Diencephalon (tissue), 2 donors: ENCODE data around the gene METTL21A.

- RAMPAGE, long total RNA: no peak
Observed at GRCh38 chr2:207538671-207539332, 9.0 kb downstream of the CREB1 start.

GRCh38 chr2:207625020-207625631, at the start of gene METTL21A:
Gene METTL21A (minus strand): TSS chr2:207625394.
- RAMPAGE, long total RNA: no peak

DNA sequence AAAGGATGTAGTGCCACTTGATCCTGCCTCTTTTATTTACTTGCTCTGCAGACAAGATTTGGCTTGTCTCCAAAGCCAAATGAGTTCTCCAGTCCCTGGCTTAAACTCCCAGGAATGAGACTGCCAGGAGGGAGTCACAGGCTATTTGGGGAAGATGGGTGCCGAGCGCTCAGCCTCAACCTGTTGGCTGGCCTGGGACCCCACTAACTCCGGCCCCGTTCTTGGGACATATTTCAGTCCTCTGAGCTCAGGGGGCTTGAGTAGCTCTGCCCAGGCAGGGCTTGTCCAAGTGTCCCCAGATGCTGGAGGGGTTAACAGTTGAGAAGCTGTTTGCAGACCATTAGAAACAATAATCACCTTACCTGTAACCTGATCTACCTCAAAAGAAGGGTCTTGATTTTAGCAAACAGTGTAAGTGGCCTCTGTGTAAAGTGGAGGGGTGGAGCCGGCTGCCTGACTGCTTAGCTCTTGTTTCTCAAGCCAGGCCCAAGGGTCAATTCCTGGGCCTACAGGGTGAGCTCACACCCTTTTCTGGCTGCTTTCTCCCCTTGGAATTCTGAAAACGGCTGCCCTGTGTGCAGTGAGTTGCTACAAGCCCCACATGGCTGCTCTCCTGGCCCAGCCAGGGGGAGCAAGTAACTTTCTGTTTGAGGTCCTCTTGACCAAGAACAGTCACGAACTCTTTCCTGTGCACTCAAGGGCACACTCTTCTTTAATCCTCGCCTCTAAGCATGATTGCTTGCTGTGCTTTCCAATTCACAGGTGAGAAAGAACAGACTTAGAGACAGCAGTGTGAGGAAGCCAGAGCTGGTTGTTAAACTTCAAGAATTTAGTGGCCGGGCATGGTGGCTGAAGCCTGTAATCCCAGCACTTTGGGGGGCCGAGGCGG, 27.2 kb upstream of the FZD5 start:
- RAMPAGE, long total RNA: no peak

DNA sequence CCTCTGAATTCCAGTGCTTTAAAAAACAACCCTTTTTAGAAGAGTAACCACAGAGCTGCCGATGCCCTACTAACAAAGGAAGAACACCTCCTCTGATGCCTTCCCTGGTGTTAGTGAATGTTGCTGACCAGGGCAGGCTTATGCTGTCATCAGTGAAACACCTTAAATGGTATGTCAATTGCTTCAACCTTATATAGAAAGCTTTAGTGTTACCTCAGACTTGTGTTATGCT, 79.7 kb upstream of the FZD5 start:
- RAMPAGE, long total RNA: no peak

DNA sequence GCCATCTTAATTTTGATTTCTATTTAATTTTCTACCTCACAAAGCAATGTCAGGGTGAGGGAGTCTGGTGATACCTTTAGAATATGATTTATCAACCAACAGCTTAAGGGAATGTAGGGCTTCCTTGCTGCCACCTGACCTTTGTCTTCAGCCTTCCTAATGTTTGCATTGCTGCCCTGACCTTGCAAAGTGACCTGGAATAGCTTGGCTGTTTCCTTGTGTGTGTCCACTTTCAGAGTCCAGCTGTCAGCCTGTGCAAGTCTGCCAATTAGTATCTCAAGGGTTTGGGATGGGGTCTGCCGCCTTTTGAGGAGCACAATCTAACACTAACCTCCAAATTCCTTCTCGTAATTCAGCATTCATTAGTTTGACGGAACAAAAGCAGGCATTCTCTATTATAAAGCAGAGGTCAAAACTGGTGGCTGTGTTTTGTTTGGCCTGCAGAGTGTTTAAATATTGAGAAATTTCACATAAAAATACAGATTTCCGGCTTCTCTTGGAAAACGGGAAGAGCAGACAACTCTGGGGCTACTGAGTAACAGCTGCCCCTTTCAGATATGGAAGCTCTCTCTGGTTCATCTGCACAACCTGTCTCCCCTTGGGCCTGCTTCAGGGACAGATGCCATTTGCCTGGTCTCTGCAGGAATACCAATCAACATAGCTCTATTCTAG, 127.4 kb downstream of the PLEKHM3 start:
- RAMPAGE, long total RNA: no peak

DNA sequence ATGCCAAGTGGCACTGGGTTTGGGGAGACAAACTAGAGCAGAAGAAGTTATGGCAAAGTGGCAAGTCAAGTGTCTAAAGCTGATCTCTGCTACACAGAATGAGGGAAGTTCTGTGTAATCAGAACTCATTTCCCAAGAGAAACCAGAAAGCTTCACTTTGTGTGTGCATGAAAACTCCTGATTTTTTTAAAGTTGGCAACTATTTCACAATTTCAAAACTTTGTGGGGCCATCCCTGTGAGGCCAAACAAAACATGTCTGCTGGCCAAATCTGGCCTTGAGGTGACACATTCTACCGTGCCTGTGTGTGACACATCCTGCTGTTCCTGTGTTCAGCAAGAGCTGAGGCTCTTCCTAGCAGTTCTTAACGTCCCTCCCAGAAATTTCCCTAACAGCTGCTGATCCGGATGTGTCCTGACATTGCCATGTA, 99.2 kb downstream of the PLEKHM3 start:
- RAMPAGE, long total RNA: no peak

DNA sequence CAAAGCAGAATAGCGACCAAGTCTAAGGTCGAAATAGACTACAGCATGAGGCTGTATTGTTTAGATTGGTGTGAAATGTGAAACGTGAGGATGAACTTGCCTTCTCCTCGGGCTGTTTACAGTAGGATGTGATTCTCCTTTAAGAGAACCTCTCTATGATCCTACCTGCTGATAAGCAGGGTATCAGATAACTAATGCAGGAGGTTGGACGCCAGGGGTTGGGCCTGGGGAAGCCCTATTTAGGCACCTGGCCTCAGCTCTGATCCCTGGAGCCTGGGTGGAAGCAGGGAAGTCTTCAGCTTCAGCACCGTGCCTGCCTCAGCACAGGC, 11.4 kb downstream of the CRYGD start:
- RAMPAGE, long total RNA: no peak

DNA sequence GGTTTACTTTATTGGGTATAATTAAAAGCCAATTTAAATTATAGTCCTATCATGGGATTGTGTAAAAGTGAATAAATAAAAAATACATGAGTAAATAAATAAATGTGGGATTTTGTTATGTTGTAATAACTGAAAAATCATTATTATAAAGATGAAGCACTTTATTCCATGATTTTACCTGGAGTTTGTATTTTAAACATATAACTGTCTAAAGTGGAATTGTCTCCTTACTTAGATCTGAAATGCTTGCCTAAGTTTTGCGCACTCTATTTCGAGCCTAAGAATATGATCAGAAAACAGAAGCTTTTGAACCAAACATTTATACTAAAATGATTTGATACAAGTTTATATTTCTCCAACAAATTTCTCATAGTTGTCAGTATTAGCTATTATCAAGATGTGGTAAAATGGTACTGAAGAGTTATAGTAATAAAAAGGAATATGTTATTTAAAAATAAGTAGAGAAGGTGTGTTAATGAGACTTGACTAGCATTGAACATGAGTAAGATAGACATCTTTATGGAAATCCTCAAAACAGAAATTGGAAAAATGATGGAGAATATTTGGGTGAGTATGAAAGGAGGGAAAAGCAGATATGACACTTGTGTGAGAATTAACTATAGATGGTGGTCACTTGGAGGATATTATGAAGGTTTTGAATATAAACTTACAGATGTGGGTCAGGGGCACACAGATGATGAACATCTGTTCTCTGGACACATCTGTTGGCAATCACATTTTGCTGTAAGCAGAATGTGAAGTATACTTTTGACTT, 39.8 kb downstream of the PIKFYVE start:
- RAMPAGE, long total RNA: no peak

GRCh38 chr2:208542273-208543154, 135.9 kb downstream of the PTH2R start:
- RAMPAGE, long total RNA: no peak

DNA sequence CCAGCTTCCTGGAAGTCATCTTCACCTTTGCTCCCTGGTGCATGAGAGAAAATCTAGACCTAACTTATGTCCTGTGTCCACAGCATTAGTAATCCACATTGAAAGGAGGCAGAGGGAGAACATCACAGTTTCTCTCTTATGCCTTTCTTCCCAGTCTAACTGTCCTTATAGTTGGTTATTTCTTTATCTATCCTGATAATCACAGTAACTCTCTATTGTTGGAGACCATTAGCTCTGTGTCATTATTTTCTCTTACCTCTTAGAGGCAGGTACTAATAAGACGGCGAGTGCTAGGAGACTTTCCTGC, 316.3 kb downstream of the PTH2R start:
- RAMPAGE, long total RNA: no peak

DNA sequence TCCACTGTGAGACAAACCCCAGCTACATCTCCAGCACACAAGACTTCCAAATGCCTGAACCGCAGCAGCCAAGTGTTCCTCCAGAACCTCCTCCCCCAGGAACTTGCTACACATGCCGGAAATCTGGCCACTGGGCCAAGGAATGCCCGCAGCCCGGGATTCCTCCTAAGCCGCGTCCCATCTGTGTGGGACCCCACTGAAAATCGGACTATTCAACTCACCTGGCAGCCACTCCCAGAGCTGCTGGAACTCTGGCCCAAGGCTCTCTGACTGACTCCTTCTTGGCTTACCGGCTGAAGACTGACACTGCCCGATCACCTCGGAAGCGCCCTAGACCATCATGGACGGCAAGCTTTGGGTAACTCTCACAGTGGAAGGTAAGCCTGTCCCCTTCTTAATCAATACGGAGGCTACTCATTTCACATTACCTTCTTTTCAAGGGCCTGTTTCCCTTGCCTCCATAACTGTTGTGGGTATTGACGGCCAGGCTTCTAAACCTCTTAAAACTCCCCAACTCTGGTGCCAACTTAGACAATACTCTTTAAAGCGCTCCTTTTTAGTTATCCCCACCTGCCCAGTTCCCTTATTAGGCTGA, 122.4 kb upstream of the MAP2 start:
- RAMPAGE, long total RNA: no peak

DNA sequence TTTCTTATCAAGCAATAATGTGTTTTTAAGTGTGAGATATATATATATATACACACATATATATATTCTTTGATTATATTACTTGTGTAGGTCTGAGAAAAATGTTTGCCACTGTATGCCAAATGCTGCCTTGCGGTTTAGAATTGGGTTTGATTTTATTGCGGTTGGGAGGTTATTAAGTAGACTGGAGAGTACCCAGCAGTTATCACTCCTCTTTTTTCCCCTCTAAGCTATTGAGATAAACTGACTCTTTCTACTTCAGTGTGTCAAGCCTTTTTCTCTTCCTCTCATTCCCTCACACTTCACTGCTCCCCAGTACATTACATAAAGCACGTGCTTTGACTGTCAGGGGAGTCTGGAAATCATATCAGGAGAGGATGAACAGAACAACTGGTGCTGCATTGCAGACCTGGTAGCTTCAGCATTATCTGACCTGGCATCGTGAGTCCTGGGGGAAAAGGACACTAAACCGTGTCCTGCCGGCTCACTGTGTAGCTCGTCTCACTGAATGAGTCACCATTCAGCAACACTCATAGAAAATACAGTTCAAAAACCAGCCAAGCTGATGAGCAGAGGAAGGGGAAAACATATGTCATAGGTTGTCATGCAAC, 108.6 kb upstream of the UNC80 start:
- RAMPAGE, long total RNA: no peak

DNA sequence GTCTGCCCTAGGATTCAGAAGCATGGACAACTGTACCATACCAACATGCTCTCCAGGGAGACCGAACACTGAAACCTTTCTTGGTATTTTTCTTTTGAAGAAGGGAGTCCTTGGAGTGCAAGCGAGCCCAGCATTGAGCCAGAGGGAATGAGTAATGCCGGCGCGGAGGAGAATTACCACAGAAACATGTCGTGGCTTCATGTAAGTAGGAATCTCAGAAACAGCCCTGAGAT, 106.3 kb upstream of the RPE start:
- RAMPAGE, long total RNA: no peak

DNA sequence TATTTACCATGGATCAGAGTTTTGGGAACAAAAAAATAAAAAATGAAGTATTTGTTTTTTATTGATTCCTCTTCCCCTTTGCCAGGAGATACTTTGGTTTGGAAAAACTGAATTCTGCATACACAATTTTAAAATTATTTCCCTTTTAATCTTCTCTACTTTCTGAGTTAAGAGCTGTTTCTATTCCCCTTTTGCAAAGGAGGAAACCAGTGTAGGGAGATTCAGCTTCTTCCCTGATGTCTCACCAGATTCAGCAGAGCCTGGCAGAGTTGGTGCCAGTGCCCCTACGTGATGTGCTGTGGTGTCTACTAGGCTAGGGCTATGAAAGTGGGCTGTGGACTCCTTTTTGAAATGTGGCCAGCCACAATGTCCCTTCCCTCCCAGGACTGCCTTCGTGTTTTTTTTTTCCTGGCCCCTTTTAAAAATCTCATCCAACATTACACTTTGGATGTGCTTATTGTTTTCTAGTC, 2.4 kb downstream of the RPE start:
- RAMPAGE, long total RNA: no peak

DNA sequence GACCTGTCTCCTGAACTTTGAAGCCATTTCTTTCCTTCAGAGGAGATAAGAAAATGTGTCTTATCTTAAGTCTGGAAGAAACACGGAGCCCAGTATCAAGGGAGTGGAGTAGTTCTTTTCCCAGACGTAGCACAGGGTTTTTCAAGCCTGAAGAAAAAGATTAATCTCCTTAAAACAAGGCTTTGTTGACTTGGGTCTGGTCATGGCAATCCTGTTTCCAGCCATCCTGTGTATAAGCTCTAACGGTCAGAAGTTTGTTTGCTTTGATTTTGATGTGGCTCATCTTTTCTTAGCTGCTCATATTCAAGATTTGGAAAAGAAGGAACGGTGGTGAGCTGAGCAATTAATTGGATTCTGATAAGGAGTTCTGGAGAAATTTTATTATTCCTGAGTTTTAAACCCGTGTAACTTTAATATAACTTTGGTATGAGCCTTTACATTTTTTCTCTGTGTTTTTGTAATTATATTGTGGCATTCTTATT, 11.4 kb upstream of the CPS1 start:
- RAMPAGE, long total RNA: no peak

GRCh38 chr2:210558530-210559603, 2.5 kb downstream of the CPS1 start:
- RAMPAGE, long total RNA: no peak

DNA sequence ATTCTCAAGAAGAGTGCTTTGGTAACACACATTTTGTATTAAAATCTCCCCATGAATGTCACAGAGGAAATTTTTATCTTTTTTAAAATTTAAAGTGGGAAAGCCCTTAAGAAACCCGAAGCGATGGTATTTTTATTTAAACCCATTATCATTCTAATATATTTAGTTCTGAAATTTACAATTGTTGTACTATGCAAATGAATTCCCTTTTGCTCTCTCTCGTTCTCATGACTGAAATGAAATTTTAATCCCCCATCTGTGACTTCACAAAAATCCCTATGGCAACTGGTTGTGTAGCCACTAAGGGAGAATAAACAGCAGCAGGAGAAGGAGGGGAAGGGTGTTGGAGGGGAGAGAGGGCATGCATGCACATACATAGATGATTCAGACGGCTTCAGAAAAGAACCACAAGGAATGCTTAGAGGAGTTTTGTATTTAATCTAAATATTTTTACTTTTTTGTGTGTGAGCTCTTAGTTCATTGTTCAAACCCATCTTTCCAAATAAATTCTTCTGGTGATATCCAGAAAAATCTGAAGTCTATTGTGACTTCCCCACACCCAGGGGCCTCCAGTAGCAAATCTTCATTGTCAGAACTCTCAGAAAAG, 36.8 kb downstream of the CPS1 start:
- RAMPAGE, long total RNA: no peak

DNA sequence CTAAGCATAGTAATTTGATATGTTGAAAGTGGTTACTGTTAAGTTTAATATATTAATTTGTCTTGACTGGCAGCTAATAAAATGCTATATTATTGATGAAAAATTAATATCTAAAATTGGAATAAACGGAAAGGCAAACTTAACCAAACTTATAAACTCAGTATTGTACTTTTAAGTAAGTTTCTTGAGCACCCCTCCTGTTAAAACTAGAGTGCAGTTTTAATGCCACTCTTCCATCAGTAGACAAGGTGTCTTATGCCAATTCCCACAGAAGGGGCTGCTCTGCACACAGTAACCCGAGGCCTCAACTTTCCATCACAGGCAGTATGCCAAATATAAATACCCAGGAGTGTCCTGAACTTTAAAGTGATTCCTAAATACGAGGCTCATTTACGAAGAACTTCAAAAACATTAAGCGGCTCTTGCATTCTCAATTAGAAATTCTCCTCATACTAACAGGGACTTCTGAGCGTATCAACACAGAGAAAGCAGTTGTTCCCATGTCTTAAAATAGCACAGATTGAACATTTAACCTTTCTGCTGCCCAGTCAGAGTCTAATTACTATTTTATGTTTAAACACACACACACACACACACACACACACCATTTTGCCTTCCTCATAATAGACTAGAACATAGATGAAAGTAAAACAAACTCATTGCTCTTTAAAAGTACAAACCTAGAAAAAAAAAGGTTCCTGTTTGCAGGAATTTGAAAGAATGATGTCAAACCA, 638.6 kb downstream of the ERBB4 start:
- RAMPAGE, long total RNA: no peak

GRCh38 chr2:212536750-212537247, 1.8 kb downstream of the ERBB4 start:
- RAMPAGE, long total RNA: no peak

DNA sequence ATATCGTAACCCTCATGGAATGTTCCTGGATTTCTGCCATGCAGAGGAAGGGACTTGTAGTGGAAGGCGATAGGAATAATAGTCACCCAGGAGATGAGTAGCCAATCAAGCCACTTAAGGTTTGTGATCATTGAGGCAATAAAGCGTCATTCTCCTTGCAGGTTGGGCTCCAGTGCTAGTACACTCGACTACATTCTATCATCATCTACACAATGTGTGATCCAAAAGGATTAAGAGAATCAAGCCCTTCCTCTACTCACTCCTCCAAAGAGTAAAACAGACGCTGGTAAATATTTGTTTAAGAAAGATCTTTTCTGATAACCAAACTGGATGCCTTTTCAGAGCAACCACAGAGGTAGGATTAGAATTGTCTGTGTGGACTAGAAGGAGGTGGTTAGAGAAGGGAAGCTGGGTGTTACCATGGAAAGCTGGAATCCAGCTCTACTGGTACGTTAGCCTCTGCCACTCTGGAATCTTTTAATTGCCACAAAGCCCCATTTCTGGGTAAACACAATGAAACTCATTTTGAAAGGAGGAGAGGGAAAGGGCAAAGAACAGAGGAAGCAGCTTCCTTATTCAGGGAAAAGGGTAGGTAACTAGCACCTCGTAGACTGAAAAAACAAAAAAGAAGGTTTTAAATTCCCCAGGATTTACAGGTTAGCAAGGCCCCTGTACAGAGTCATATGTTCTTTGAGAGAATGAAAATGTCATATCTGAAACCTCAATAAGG, 245.6 kb downstream of the IKZF2 start:
- RAMPAGE, long total RNA: no peak